Occipital lobe (tissue), 2 donors: ENCODE measurements around a stretch of chr20.

DNA sequence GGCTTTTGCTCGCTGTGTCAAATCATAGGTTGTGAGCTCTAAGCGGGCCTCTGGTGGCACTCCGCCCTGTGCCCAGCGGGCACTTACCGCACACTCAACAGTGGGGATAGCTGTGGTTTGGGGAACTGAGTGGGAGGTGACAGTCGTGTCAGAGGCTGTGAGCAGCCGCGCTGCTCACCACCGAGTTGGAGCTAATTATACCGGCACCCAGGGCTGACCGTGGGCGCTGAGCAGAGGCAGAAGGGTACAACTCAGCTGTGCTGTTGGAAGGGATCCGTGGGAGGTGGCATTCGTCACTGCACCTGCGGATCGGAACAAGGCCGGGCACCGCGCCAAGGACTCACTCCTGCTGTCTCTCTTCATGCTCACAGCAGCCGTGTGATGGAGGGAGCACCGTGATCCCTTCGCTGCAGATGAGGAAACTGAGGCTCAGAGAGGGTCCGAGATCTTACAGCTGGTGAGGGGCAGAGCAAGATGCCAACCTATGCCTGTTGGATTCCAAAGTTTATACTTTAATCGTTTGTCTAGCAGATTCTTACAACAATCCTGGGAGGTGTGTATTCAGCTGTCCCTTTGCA lies 611 bp upstream of the ELMO2 start:
- RAMPAGE, long total RNA: no peak

- RAMPAGE, long total RNA: no peak
Observed at GRCh38 chr20:46607237-46607664, 44.0 kb downstream of the SLC13A3 start.

DNA sequence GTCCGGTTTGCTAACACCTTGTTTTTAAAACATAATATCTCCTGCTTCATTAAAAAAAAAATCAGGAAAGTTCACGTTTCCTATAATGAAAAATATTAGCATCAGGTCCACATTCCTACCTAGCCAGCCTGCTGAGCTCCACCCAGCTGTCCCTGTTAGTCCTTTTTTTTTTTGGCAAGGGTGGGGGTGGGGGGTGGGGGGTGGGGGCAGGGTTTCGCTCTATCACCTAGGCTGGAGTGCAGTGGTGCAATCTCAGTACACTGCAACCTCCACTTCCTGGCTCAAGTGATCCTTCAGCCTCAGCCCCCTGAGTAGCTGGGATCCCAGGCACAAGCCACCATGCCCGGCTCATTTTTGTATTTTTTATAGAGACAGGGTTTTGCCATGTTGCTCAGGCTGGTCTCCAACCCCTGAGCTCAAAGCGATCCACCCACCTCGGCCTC lies 7.5 kb upstream of the SLC2A10 start:
- RAMPAGE, long total RNA: no peak

- RAMPAGE, long total RNA: no peak
Observed at GRCh38 chr20:46714006-46715016, 4.9 kb downstream of the SLC2A10 start.

- RAMPAGE, long total RNA: no peak
Observed at GRCh38 chr20:46945068-46946106, 50.7 kb downstream of the EYA2 start.

GRCh38 chr20:46989945-46990217 lies 95.2 kb downstream of the EYA2 start:
- RAMPAGE, long total RNA: no peak

DNA sequence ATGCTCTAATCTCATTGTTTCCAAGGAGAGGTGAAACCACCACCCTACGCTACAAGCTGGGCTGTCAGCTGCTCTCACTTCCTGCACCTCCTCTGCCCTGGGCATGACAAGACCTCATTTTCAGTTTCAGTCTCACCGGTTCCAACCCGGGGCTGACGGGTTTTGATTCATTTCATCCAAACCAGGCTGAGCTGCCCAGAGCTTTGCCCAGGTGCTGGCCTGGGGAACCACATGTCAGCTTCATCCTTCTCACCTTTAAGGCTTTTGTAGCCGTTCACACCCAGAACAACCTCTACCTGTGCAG lies 99.7 kb downstream of the EYA2 start:
- RAMPAGE, long total RNA: no peak

- RAMPAGE, long total RNA: no peak
Observed at GRCh38 chr20:47274323-47275074, 82.0 kb downstream of the ZMYND8 start.

GRCh38 chr20:47280688-47281842 lies 75.4 kb downstream of the ZMYND8 start:
- RAMPAGE, long total RNA: no peak

DNA sequence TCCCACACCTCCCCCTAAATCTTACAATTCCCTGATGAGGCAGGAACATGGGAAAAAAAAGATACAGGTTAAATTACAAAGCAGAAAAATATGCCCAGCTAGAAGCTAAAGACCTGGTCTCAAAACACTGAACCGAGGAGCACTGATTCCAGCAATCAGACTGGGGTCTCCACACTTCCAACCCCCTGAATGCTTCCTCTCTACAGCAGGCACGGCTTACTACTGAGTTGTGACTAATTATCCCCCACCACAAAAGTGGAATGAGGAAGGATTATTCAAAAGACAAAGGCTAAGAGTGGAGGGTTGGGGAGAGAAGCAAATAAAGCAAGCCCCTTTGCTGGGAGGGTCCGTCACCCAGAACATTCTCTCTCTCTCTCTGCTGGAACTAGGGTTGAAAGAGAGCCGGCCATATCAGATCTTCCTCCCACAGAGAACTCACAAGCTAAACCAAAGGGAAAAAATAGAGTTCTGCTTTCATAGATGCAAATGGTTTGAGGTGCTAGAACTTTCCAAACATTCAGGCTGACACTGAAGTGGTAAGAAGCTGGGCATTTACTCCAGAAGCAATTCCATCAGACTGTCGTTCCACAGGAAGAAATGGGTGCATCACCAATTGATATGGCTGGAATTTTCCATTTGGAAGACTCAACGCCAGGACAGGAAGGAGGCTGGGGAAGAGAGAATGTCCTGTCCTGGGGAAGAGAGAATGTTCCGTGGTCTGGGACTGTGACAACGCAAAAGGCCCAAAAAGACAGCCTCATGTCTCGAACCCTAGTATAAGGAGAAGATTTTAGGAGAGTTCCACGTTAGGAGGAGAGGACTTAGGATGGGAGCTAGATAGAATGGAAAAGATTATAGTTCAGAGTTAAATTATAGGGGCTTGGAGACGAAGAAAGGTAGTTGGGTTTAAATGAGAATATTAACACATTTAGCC lies 7.9 kb downstream of the ZMYND8 start:
- RAMPAGE, long total RNA: no peak

DNA sequence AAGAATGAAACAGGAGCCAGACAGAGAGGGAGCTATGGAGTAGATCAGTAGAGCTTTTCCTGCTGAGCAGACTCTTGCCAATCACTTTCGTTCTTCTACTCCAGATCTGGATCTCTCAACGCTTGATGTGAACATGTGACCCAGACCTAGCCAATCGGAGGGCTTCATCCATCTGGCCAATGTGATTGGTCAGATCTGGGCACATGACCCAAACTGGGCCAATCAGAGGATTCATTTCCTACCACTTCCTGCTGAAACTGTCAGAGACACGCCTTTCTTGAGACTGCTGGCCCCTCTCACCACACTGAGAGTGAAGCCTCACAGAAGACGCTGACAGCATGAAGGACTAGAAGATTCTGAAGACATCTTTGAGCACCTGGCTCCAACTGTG lies 44.2 kb upstream of the ZMYND8 start:
- RAMPAGE, long total RNA: no peak

- RAMPAGE, long total RNA: no peak
Observed at GRCh38 chr20:47502575-47503469, 1.1 kb downstream of the NCOA3 start.

DNA sequence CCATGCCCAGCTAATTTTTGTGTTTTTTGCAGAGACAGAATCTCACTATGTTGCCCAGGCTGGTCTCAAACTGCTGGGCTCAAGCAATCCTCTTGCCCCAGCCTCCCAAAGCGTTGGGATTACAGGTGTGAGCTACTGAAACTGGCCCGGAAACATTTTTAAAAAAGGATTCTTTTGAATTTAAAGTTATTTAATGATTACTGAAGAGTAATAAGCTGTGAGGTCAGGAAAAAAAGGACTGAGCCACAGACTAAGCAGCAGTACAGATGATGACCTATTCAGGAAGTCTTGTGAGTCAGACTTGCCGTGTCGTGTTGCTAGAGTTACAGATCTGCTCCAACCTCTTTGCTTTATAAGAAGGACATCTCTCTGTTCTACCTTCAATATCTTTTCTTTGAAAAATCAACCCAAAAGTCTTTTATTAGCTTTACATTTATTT lies 108.7 kb downstream of the NCOA3 start:
- RAMPAGE, long total RNA: no peak

GRCh38 chr20:47791756-47792731 lies 6.8 kb upstream of the SULF2 start:
- RAMPAGE, long total RNA: no peak

- RAMPAGE, long total RNA: no peak
Observed at GRCh38 chr20:48126408-48126834, 341.1 kb upstream of the SULF2 start.

GRCh38 chr20:48192237-48192644 lies 407.0 kb upstream of the SULF2 start:
- RAMPAGE, long total RNA: no peak

DNA sequence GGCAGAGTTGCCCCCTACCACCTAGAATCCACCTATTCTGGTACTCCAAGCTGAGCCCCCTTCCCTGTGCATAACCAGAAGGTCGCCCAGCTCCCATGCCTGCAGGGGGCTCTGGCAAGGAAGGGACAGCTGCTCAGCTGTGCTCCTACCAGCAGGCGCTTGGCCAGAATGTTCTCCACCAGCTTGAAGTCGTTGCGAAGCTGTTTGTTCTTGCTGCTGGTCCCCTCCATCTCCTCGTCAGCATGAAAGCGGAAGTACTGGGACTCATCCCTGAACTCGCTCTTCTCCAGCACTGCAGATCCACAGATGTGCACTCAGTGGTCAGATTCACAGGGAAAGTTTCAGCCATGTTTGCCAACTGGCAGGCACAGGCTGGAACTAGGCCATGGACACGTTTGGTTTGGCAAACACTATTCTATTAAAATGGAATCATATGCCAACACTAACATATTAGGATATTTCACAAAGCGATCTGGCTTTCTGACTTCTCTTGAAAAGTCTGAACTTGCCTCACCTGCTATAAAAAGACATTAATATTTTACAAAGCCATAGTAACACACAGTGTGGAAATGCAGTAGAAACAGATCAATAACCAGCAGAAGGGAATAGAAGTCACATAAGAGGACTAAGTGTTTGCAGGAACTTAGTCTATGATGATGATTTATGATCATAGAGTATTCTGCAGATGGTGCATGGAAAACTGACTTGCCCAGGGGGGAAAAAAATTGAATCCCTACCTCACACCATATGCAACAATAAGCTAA lies 167.8 kb downstream of the PREX1 start:
- RAMPAGE, long total RNA: no peak

GRCh38 chr20:48668915-48669230 lies 158.9 kb downstream of the PREX1 start:
- RAMPAGE, long total RNA: no peak

DNA sequence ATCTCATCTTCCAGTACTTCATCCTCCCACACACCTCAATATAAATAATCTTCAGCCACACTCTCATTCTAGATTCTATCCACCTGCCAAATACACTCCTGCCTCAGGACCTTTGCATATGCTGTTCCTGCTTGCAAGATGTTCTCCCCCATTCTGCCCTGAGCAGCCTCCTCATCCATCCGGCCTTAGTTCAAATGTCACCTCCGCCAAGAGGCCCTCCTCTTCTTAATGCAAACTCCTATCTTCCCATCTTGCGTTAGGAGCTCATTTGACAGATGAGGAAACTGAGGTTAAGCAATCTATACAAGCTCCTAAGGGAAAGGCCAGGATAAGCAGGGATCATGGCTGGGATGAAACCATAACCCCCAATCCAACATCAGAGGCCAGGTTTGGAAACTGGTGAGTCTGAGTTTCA lies 77.3 kb downstream of the PREX1 start:
- RAMPAGE, long total RNA: no peak

DNA sequence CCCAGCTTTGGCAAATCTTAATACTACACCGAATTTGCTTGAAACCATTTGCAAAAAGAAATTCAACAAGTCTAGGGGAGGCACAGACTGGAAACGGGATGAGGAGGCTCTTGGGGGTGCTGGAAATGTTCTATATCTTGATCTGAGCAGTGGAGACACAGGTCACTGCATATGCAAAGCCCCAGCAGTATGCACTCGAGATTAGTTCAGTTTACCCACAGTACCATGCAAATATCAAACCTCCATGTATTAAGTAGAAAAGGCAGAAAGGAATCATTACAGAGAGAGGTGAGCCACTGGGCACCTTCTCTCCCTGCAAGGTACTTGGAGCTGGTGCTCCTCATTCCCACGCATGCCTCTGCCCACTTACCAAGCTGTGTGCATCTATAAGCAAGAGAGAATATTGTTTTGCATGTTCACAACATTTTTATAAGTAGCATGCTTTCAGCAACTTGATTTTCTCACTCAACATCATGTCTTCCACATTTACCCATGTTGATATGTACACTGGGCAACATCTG lies 75.8 kb downstream of the PREX1 start:
- RAMPAGE, long total RNA: no peak